Islet of Langerhans (tissue), 1 donor: ENCODE results near the genes DLX3 and ITGA3.

- RRBS, result no CpG with 5 or more reads among the region's 26 CpGs
Measured at GRCh38 chr17:49763149-49763641, 736 bp downstream of the FAM117A start.

DNA sequence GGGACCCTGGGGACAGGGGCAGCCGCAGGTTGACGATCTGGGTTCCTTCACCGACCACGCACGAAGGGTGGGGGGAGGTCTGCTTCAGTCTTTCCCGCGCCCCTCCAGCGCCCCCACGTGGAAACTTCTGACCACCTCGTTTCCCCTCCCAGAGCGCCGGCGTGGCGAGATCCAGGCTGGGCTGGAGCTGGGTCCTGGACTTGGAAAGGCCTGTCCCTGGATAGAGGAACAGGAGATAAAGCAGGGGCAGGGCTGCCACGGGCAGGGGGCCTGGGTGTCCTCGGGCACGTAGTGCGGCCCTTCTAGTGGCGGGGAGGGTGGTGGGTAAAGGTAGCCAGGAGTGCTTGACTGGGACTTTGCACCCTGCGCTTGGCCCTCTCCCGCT is 4.0 kb upstream of the TAC4 start:
- RRBS, result no CpG with 5 or more reads among the region's 21 CpGs

DNA sequence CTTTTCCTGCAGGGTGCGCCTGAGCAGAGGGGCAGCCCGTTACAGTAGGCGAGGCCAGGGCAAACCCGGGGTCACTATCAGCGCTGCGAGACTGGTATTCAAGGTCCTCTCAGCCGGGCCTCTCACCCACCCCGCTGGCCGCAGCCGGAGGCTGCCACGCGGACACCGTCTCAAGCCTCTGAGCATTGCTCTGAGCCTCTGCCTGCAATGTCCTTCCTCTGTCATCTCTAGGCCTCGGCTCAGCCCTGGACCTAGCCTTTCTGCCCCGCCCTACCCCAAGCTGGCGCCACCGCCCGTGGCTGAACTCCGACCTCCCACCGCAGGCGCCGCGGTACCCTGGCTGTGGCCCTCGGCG is 3.4 kb downstream of the DLX4 start:
- RRBS, result 17% methylated on average over 3 of the region's 25 CpGs

GRCh38 chr17:49994490-49995458 is at the start of gene DLX3:
Gene DLX3, minus strand, starts transcription at chr17:49995224.
- RRBS, result 9% methylated on average over 7 of the region's 56 CpGs

GRCh38 chr17:50055544-50056427 is at the start of gene ITGA3:
Gene ITGA3, plus strand, starts transcription at chr17:50056110.
- RRBS, result 3% methylated on average over 35 of the region's 86 CpGs

DNA sequence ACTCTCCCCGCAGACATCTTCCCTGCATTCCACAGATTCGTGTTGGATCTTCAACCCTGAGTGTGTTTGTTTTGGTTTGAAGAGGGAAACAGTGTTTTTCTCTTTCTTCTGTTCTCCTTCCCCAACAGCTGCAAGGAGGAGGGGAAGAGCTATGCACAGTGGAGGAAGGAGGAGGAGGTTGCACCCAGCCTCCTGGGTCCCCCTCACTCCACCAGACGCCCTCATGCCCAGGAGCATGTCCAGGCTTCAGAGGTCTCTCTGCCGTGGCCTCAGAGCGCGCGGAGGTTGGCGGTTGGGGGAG is 1.3 kb downstream of the ITGA3 start:
- RRBS, result no CpG with 5 or more reads among the region's 8 CpGs

- RRBS, result no CpG with 5 or more reads among the region's 5 CpGs
Measured at GRCh38 chr17:50059329-50059774, 3.4 kb downstream of the ITGA3 start.

DNA sequence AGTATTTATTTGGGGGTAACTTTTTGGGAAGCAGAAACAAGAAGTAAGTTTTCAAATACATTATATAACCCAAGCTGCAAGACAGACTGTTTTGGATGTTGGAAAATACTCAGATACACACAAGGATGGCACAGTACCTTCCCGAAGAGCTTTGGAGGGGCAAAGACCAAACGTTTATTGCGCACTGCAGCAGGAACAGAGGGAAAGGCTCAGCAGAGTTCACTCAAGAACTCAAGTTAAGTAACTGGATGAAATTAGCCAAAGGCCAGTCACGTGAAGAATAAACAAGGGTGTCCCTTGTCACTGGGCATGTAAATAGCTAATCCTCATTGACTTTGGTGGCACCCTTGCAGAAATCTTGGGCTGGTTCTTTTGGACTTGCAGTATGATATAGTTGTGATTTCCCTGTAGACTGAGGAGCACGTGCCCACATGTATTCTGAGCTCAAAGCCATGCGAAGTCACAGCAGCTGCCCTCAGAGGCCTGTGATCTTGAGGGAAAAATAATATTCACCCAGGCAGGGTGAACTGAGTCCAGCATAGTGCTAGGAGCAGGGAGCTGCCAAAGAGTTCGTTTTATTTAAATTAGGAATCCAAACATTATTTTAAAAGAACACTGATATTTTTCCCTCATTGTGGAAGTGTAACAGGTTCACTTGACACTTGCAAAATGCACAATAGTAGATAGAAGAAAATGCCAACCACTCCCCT is 2.9 kb downstream of the PDK2 start:
- RRBS, result no CpG with 5 or more reads among the region's 7 CpGs

DNA sequence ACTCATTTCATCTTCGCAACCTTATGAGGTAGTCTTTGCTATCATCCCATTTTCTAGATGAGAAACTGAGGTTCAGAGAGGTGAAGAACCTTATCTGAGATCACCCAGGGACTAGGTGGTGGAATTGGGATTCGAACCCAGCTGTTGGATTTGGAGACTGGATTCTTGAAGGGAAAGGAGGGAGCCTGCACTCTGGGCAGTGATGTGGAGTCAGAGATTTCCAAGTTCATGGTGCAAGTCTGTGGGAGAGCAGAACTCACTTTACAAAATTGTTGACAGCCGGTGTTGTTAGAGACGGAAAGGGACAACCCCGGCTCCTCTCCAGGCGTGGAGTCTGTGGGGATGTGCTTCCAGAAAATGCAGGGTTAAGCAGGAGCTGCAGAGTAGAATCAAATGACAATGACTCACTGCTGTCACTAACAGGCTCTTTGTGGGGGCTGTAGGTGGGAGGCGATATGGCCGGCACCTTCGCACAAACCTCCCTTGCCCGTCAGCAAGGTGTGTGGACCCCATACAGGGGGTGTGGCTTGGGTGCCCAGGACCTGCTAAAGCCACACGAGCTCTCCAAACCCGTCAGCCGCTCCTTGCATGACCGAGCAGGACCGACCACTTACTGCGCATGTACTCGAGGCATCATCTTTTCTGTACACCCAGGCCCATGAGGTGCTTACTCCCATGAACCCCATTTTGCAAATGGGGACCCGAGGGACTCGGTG is 5.7 kb downstream of the PDK2 start:
- RRBS, result no CpG with 5 or more reads among the region's 19 CpGs

DNA sequence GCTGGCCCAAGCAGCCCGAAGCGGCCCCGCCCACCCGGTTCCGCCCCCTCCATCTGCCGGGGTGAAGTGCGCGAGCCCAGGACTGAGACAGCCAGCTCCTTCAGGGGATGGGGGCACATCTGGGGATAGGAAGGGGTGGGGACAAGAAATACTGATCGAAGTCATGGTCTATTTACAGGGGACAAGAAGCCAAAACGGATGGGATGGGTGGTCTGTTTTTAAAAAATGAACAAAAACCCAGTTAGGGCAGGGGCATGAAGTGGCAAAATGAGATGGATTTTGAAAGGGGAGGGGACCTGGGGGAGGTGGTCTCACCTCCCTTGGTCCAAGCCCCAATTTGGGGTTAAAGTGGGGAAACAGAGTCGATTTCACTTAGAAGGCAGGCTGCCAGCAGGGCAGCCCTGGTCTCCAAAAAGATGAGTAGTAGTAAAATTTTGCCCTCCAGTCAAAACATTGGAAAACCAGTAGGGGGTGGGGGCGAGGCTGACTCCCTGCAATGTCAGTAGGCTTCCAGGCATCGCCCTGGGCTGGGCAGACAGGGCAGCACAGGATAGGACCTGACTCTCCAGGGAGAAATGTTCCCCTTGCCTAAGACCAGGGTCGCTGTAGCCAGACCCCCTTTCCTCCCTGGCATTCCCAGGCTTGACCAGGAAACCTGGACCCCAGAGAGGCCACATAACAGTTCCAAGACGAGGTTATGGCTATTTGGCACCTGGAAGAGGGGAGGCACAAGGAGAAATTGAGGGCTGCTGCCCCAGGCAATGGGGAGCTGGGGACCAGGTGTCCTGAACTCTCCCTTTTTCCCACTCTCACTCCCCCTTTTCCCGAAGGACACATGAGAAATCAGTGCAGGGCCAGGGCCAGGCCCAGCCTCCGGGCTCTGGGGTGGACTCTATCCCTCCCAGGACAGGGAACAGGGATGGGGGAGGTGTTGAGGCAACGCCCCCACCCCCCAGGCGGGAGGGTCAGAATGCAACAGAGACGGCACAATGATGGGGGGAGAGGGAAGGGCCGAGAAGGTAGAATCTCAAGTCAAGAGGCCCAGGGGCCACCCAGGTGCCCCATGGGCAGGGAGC is 4.2 kb upstream of the SAMD14 start:
- RRBS, result 50% methylated on average over 4 of the region's 21 CpGs

- RRBS, result no CpG with 5 or more reads among the region's 6 CpGs
Measured at GRCh38 chr17:50147781-50148247, 2.7 kb downstream of the PPP1R9B start.

- RRBS, result 23% methylated on average over 7 of the region's 29 CpGs
Measured at GRCh38 chr17:50177705-50178798, 12.2 kb downstream of the SGCA start.

- RRBS, result no CpG with 5 or more reads among the region's 12 CpGs
Measured at GRCh38 chr17:50189374-50189922, 12.0 kb downstream of the COL1A1 start.

DNA sequence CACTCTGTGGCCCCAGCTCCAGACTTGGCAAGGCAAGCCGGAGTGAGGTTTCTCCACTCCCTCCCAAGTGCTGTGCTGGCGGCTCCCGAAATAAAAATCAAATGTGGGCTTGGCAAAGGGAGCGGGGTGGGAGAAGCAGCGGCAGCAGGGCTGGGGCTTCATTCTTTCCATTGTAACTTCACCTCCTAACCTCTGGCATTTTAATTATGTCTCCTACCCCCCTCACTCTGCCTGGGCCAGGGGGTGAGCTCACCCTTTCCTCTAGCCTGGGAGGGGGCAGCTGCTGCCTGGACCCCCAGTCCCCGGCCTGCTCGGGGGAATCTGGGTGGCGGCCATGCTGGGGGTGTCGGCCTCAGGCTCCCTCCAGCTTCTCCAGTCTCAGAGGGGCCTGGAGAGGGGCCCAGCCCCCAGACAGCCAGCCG is 14.5 kb upstream of the TMEM92 start:
- RRBS, result no CpG with 5 or more reads among the region's 10 CpGs

GRCh38 chr17:50279999-50280488 is 5.8 kb downstream of the TMEM92 start:
- RRBS, result no CpG with 5 or more reads among the region's 10 CpGs

GRCh38 chr17:50283801-50284300 is 9.6 kb downstream of the TMEM92 start:
- RRBS, result no CpG with 5 or more reads among the region's 12 CpGs

- RRBS, result no CpG with 5 or more reads among the region's 3 CpGs
Measured at GRCh38 chr17:50289338-50289676, 15.0 kb downstream of the TMEM92 start.

- RRBS, result no CpG with 5 or more reads among the region's 5 CpGs
Measured at GRCh38 chr17:50426784-50428051, 1.2 kb downstream of the ACSF2 start.

GRCh38 chr17:50521813-50522304 is 10.7 kb upstream of the EPN3 start:
- RRBS, result no CpG with 5 or more reads among the region's 6 CpGs

DNA sequence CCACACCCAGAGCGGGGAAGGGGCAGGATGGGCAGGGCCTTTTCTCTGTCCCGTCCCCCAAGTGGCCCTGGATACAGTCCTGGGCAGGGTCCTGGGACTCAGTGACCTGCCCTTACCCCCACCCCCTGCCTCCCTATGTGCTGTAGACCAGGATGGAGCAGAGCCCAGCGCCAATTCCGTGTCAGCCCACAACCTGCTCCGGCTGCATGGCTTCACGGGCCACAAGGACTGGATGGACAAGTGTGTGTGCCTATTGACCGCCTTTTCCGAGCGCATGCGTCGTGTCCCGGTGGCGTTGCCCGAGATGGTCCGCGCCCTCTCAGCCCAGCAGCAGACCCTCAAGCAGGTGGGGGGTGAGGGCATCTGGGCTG is 6.4 kb upstream of the CACNA1G start:
- RRBS, result 96% methylated on average over 8 of the region's 16 CpGs